Spleen (tissue), 7 donors: Measurements from ENCODE around the genes ZNF532, RAX, MC4R and CDH20.

DNA sequence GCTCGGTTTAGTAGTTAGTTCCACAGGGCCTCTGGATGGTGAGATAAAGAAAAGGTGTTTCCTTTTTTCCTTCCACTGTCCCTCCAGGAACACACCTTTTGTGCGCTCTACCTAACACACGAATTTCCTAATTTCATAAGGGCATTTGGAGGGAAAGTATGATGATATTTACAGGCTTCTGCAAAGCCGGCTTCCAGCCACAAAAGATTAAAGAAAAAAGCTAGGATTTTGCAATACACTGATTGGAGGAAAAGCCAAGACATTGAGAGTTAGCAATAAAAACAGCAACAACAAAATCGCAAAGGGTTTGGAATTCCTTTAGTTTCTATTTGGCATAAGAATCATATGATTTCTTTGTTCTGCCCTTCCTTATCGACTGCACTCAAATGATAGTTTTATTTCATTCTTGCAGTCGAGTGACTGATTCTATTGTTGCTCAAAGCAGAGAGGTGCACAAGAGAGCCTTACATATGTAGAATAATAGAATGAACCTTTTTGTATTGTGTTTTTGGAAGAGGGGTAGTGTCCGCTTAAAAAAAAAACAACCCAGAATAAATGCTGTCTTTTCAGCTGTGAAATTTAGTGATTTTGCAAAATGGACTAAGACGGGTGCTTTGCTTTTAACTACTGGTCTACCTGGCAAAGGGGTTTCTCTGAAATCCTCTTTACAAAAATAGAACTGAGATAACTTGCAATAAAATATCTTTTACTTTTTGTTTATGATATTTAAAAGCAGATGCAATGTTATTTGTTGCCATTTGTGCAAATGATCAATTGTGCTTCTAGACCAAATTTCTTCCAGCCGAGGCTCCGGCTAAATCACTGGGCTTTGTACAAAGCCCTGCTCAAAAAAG, 3.8 kb upstream of the ZNF532 start:
- PRO-cap, 4 experiments: no peak in any of the 4 experiments
- RAMPAGE, long total RNA, 4 experiments: no peak in any of the 4 experiments

- PRO-cap, 4 experiments: peak in 3 of 4 experiments; most common plus-strand start chr18:58864911 (in 2); most common minus-strand start chr18:58864857 (in 2)
- RAMPAGE, long total RNA, 4 experiments: no peak in any of the 4 experiments
Observed at GRCh38 chr18:58864685-58865041, at the start of gene ZNF532. Gene ZNF532 (plus strand): TSS chr18:58864877.

GRCh38 chr18:58990699-58991012, 126.0 kb downstream of the ZNF532 start:
- PRO-cap, 4 experiments: no peak in any of the 4 experiments
- RAMPAGE, long total RNA, 4 experiments: no peak in any of the 4 experiments

DNA sequence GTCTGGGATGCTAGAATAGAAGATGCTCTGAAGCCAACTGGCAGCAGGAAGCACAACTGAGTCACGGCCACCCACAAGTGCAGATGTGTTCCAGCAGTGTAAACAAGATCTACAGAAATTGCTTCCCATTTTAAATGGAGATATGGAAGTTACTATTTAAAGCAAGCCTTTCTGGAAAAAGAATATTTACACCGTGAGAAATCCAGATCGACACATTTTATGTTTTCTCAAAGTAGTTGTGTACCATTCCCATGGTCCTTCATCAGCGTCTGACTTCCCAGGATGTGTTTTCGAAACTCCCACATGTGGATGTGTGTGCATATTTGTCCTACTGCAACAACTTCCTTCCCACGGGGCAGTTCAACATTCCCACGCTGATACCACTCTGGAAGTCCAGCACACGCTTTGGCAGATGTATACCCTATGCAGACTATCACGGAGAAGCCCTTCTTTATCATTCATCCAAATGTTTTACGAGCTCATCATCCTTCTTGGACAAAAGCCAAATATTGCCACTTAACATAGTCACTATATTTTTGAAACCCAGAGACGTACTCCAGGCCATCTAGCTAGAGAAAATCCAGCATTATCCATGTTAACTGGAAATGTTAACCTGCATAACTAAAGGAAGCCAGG, 131.3 kb downstream of the ZNF532 start:
- PRO-cap, 4 experiments: peak in 3 of 4 experiments; most common minus-strand start position 271 of the sequence (in 3)
- RAMPAGE, long total RNA, 4 experiments: no peak in any of the 4 experiments

GRCh38 chr18:59029966-59030603, 109.6 kb upstream of the SEC11C start:
- PRO-cap, 4 experiments: no peak in any of the 4 experiments
- RAMPAGE, long total RNA, 4 experiments: no peak in any of the 4 experiments

GRCh38 chr18:59273103-59273780, at the start of gene RAX:
Gene RAX (minus strand): TSS chr18:59273454.
- PRO-cap, 4 experiments: no peak in any of the 4 experiments
- RAMPAGE, long total RNA, 4 experiments: no peak in any of the 4 experiments

GRCh38 chr18:59324801-59326208, 6.9 kb upstream of the CPLX4 start:
- PRO-cap, 4 experiments: no peak in any of the 4 experiments
- RAMPAGE, long total RNA, 4 experiments: no peak in any of the 4 experiments

DNA sequence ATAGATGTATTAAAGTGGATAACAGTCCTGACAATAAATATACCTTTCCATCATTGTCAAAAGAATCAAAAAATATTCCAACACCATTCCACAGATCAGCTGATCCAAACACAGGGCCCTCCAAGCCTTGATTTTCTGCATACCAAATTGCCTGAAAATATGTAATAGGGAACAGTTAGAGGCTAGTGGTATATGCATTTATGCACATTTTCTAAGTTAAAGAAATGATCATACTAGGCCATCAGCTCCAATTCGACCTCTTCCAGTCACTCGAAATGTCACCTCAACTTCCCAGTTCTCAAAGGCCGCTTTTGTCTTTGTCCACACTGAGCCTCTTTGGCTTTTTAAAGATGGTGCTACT, 3.8 kb downstream of the LMAN1 start:
- PRO-cap, 4 experiments: no peak in any of the 4 experiments
- RAMPAGE, long total RNA, 4 experiments: no peak in any of the 4 experiments

GRCh38 chr18:59357809-59358224, 1.2 kb downstream of the LMAN1 start:
- PRO-cap, 4 experiments: no peak in any of the 4 experiments
- RAMPAGE, long total RNA, 4 experiments: no peak in any of the 4 experiments

- PRO-cap, 4 experiments: no peak in any of the 4 experiments
- RAMPAGE, long total RNA, 4 experiments: no peak in any of the 4 experiments
Observed at GRCh38 chr18:59846959-59847637, 52.7 kb upstream of the PMAIP1 start.

DNA sequence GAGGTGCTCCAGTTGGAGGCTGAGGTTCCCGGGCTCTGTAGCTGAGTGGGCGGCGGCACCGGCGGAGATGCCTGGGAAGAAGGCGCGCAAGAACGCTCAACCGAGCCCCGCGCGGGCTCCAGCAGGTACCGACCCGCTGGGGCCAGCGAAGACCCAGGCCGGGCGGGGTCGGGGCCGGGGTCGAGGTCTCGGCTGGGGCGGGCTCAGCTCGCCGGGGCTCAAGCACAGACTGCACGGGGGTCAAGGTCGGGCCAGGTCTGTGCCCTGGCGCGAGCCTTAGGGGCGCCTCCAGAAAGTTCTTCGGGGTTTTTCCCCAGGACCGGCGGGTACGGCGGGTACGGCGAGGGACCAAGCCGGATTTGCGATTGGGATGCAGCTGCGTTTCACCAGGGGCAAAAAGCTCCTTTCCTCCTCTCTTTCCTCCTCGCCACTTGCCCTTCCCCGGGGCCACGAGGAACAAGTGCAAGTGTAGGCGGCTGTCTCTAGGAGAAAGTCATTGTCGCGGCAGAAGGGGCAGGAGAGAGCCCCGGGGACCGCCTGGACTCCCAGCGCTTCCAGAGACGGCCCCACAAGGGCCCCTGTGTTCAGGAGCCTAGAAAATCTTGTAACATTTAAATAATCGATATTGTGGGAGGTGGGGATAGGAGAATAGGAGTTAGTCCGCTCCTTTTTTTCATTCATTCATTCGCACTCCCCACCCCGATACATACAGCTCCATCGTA, 476 bp downstream of the PMAIP1 start:
- PRO-cap, 4 experiments: peak in 3 of 4 experiments; most common plus-strand start position 496 of the sequence (in 2); most common minus-strand start position 483 of the sequence (in 2)
- RAMPAGE, long total RNA, 4 experiments: no peak in any of the 4 experiments

DNA sequence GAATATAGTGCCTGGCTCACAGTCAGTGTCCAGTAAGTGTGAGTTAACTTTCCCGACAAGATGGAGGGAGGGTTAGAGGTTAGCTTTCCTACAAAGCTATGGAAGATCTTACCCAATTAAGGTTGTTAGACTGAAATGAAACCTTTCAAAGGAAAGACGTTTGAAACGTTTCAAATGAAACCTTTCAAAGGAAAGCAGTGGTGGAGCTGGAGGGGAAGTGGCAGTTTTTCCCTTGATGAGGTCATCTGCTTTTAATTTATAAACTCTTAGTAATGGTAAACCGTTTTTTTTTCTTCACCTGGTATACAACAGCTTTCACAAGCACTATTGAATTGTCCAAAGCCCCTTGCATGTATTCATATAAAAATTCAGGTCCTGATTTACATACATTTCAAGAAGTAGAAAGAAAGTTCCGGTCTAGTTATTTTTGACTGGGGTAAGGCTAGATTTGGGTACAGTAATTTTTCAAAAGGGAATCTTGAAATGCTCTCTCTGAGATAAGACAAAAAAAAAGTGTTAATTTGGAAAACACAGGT, 7.4 kb downstream of the PMAIP1 start:
- PRO-cap, 4 experiments: no peak in any of the 4 experiments
- RAMPAGE, long total RNA, 4 experiments: no peak in any of the 4 experiments

- PRO-cap, 4 experiments: peak in 1 of 4 experiments; most common plus-strand start chr18:60372946 (in 1); most common minus-strand start chr18:60372775 (in 1)
- RAMPAGE, long total RNA, 4 experiments: no peak in any of the 4 experiments
Observed at GRCh38 chr18:60372659-60373106, at the start of gene MC4R. Gene MC4R (minus strand): TSS chr18:60372775.

DNA sequence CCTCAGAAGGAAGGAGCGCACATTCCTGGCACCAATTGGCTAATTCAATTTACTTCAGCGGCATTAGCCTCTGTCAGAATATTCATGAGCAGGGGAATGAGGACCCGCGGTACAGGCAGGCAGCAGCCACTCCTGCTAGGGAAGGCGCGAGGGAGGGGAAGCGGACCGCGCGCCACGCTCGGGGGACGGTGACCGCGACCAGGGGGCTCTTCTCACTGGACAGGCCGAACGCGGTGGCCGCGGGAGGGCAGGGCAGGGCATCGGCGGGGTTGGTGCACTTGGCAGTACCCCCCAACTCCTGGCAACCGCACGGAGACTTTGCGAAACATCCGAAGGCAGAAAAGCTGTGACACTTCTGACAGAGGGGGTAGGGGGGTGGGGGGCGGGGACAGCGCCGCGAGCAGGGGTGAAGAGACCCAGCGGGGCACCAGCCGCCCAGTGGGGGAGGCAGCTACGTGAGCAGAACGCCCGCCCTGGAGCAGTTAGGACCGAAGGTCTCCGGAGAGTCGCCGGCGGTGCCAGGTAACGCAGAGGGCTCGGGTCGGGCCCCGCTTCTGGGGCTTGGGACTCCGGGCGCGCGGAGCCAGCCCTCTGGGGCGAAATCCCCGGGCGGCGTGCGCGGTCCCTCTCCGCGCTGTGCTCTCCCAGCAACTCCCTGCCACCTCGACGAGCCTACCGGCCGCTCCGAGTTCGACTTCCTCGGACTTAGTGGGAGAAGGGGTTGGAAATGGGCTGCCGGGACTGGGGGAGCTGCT, at the start of gene CDH20:
Gene CDH20, plus strand, starts transcription at position 125 of the 755 bp plus-strand sequence.
- PRO-cap, 4 experiments: no peak in any of the 4 experiments
- RAMPAGE, long total RNA, 4 experiments: no peak in any of the 4 experiments

- PRO-cap, 4 experiments: no peak in any of the 4 experiments
- RAMPAGE, long total RNA, 4 experiments: no peak in any of the 4 experiments
Observed at GRCh38 chr18:61334061-61334541, 871 bp downstream of the CDH20 start.

DNA sequence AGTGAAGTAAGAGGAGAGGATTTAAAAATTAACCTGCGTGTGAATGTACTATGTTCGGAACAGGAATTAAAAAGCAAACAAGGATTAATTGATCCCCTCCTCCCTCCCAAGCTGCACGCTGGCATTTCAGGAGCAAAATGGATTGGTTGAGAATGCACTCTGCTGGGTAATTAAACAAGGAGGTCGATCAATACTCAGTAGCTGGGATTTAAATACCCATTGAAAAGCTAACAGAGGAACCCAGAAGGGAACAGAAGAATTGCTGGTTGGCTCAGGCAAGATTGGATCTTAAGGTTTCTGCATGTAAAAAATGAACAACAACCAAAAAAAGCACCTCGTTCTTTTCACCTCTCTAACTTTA, 157.0 kb downstream of the RNF152 start:
- PRO-cap, 4 experiments: no peak in any of the 4 experiments
- RAMPAGE, long total RNA, 4 experiments: no peak in any of the 4 experiments

GRCh38 chr18:61825170-61825911, 67.5 kb downstream of the RNF152 start:
- PRO-cap, 4 experiments: no peak in any of the 4 experiments
- RAMPAGE, long total RNA, 4 experiments: no peak in any of the 4 experiments

DNA sequence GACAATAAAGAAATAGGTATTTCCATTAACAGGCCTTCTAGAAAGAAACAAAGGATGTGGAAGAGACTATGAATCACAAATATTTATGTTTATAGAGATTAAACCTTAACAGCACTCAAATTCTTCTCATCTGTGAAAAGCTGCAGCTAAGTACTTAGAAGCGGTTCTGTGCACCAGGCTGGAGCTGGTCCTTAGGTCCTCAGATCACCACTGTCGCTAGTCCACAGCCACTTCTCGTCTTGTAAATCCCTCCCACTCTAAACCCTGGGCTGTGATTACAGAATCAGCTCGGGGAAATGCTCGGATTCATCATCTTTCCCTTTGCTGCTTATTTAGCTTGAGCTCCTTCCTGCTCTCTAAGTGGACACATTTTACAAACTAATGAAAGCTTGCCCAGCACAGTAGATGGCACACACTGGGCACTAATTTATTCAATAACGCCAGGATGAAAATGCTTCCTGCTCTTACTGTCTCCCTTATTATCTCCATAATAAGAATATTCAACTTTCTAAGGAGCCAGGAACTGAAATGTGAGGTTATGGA, 61.7 kb downstream of the RNF152 start:
- PRO-cap, 4 experiments: no peak in any of the 4 experiments
- RAMPAGE, long total RNA, 4 experiments: no peak in any of the 4 experiments

DNA sequence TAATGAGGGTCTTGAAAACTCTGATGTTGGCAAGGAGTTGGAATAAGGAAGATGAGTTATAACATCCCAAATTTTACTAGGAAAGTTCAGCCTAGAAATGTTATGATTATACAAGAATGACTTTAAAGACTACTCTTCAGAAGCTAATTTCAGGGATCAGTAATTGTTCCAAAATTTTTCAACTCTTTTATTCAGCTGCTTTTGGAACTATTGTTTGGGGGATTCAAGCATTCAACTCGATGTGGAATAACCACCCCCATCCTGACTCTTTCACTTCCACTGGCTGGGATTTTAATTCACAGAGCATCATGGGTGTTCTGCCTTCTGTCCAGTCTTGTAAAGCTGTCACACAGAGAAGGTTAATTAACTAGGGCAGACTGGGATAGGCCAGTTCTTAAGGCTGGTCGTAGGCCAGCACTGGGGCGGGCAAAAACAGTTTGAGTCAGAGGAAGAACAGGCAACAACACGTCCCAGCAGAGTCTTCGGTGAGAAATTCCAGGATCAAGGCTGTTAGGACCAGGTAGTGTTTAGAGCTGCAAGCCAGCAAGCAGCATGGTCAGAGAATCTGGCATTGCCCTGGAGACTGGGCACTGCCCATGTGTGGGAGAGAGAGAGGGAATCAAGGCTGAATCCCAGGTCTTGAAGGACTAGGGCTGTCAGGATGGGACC, 3.9 kb upstream of the RNF152 start:
- PRO-cap, 4 experiments: no peak in any of the 4 experiments
- RAMPAGE, long total RNA, 4 experiments: no peak in any of the 4 experiments

DNA sequence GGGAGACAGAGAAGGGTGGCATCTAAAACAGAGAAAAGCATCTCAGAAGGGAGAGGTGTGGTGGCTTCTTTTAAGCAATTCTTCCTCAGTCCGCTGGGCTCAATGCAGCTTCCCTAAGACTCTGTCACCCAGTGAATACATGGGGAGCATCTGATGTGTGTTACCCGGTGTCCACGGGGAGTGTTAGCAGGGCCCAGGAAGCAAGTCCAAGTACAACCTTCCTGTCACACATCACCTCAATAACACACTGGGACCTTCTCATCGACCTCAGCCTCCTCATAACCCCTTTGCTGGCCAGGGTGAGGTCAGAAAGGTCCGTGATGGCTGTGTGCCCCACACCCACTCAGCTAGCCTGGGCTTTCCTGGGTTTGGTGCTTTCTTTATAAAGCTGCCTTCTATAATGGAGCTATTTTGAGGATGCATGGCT, 21.3 kb downstream of the TNFRSF11A start:
- PRO-cap, 4 experiments: no peak in any of the 4 experiments
- RAMPAGE, long total RNA, 4 experiments: no peak in any of the 4 experiments